ENCODE data around the gene BOLL.

DNA sequence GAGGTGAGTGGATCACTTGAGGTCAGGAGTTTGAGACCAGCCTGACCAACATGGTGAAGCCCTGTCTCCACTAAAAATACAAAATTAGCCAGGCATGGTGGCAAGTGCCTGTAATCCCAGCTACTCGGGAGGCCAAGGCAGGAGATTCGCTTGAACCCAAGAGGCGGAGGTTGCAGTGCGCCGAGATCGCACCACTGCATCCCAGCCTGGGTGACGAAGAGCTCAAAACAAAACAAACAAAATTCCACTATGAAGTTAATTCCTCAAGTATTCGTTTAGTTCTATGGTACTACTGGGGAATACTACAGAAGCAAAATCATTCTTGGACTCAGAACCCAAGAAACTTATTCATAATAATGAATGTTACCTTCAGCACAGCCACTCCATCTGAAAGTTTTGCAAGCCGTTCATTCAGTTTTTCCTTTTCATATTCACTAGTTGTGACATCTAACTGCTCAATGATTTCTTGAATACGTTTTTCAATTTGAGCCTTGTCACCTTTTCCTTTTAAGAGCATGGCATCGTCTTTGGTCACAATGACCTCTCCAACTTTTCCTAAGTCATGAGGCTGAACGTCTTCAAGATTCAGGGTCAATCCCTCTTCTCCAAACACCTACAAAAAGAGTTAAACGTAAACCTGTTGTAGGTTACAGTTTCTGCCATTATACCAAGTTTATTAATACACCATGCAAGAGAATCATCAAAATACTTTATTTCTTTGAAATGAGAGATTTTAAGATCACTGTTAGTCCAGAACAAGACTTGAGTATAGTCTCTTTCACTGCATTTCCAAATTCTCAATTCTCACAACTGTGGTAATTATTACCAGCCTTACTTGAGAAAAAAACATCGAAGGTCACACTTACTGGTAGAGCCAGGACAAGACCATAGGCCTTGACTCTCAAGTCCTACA is 10.7 kb downstream of the HSPD1 start:
- PRO-cap = no peak

DNA sequence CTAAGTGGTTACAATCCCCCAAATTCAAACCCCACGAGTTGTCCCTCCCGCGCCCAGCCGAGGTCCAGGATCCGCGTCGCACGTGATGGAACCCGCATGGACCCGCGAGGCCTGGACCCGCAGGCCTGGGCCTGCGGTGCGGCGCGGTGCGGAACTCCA is 237 bp downstream of the HSPD1 start:
- PRO-cap = no peak

GRCh38 chr2:197673010-197673469 is 2.3 kb downstream of the RFTN2 start:
- PRO-cap = no peak

GRCh38 chr2:197706360-197707150 is 1.4 kb downstream of the MARS2 start:
- PRO-cap = no peak

DNA sequence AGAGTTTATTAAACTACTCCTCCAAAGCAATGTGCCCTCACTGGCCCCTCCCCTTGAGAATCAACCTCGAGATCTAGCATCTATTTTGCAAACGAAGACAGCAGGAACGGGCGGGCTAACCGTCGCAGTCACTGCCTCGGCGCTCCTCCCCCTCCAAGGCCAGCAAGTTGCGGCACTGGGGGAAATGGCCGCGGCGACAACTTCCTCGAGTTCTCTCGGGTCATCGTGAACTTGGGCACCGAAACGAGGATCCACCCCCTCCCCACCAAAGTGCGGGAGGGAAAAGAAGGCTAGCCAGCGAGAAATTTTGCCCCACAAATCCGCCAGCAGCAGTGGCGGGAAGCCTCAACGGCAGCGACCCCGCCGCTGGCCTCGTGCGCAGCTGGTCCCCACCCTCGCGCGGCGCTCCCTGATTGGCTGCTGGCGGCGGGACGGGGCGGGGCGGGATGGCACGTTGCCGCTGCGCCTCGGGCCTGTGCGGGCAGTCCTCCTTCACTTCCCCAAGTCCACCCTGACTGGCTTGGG is at the start of gene BOLL:
Gene BOLL (minus strand): TSS at position 384 of the 525 bp plus-strand sequence.
- PRO-cap = no peak

- PRO-cap = no peak
These were observed 104.9 kb downstream of the PLCL1 start for GRCh38 chr2:197909263-197909787.

GRCh38 chr2:198313168-198313403 is 508.7 kb downstream of the PLCL1 start:
- PRO-cap = no peak

- PRO-cap = no peak
These were observed 679.8 kb downstream of the SATB2 start for GRCh38 chr2:198778006-198778321.

DNA sequence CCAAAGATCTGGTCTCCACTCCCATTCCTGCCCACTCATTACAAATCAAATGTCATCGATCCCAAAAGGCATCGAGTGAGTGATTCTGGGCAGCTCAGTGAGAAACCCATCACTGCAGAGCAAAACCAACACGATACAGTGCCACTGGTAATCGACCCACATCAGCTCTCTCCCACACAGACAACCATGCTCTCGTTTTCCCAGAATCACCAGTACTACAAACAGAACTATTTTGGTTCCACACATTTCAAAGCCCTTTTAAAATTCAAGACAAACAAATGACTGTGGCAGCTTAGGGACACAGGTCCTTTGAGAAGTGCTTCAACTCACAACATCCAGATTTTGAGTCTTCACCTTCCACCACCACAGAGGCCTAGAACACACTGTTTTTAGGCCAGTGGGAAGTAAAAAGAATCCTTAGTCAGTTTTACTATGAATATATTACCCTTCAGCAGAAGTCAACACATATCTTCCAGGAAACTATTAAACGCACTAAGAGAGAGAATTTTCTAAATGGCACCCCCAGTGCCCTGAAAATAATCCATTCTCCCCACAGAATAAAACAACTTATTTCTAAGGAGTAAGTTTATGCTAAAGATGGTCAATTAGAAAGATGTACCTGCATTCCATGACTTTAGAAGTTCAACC is 38.8 kb downstream of the SATB2 start:
- PRO-cap = no peak

DNA sequence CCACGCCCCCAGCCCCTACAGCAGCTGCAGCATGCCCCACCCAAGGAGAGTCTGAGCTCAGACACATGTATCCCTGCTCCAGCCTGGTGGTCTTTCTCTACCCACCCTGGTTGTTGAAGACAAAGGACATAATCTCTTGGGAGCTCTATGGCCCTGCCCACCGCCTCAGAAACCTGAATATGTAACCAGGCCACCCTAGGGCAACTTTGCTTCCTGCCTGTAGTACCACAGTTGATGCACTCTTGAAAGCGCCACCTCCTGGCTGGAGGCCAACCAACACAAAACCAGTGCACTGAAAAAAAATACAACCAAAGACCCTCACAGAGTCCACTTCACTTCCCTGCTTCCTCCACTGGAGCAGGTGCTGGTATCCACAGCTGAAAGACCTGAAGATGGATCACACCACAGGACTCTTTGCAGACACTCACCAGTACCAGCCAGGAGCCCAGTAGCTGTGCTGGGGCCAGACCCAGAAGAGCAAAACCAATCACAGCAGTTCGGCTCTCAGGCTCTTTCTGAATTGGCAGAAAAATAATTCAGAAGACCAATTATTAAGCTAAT is 106.5 kb upstream of the SPATS2L start:
- PRO-cap = no peak

DNA sequence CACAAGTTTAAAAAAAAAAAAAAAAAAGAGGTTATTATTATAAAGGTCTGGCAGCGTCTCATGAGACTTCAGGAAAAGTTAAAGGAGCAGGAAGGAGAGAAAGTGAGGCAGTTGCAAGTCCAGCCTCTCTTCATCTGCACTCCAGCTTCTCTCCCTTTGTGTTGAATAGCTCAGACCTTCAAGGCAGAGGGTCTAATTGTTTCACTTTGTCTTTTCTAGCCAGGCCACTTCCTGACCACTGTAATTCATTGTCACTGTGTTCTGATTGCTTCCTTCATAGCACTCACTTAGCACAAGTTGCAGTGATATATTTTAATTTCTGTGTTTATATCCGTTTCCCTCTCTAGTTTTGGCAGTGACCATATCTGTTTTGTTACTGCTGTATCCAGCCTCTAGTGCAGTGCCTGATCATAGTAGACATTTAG is 99.9 kb downstream of the SPATS2L start:
- PRO-cap = unidirectional peak, minus-strand start at position 167 of the sequence

GRCh38 chr2:200523476-200523983 is 2.5 kb upstream of the SGO2 start:
- PRO-cap = no peak

DNA sequence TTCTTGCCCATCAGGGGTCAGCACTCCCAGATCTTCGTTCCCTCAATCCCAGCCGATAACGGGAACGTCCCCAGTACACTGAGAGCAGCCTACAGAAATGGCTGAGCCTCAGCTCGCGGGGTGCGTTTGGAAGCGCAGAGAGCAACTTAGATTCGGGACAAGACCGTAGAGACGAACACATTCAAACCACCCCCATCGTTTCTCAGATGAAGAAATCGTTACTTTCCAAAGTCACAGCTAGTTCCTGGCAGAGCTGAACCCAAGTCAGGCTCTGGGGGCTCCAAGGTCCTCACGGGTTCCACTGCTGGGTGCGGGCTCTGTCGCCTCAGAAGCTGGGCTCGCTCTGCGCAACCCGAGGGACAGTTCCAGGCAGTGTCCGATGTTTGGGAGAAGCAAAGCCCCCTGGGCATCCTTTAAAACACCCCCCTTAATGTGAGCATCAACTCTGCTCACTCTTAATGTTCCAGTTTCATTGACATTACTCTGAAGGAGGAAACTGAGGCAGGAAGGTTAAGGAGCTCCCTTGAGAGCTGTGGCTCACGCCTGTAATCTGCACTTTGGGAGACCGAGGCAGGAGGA is 741 bp downstream of the AOX1 start:
- PRO-cap = no peak

DNA sequence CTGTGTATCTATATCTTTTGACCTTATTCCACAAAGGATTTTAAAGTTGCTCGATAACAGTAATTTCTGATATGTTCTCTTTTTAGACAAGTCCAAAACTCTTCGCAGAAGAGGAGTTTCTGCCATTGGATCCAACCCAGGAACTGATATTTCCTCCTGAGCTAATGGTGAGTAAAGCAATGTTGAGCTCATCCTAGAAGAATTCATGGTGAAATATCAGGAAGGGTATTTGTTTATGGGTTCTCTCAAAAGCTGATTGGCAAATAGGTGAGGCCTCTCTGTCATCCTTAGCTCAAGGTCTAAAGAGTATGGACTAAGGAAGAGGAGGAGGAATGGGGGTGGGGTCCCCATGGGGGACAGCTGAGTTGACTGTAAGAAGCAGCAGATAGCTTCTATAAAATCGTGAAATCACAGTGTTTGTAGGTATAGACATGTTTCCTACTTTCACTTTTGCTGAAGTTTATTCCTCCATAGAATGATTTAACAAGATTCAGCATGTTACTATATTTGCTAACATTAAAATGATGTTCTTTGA is 18.2 kb downstream of the AOX1 start:
- PRO-cap = no peak

DNA sequence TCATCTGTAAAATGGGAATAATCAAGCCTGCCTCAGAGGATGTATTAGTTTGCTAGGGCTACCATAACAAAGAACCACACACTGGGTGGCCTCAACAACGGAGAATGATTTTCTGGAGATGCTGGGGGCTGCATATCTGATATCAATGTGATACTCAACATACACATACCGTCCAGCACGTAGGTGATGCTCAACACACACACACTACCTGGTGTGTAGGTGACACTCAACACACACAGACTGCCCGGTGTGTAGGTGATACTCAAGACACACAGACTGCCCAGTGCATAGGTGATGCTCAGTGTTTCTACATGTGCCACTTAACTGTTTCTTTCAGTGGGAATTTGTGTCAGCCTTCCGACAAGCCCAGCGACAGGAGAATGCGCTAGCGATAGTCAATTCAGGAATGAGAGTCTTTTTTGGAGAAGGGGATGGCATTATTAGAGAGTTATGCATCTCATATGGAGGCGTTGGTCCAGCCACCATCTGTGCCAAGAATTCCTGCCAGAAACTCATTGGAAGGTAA is 26.5 kb downstream of the AOX1 start:
- PRO-cap = no peak

- PRO-cap = no peak
These were observed 30.4 kb downstream of the AOX1 start for GRCh38 chr2:200616267-200616659.

- PRO-cap = no peak
These were observed 69.8 kb downstream of the AOX1 start for GRCh38 chr2:200655669-200656053.

- PRO-cap = no peak
These were observed 109.6 kb downstream of the AOX1 start for GRCh38 chr2:200695113-200696135.

DNA sequence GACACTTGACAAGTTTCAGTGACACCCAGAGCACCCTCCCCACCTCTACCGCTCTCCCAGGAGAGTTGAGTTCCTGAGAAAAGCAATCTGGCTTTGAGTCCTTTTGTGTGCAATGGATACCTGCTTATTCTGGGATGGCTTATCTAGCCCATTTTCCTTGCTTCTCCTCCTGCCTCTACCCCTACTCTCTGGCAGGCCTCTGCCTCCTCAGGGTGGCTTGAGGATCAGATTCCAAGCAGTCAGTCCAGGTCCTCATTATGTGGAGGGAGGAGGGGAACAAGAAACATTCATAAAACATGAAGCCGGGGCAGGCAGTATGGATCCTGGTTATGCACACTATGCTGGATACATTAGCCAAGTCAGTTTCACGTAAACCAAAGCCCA is 64.2 kb upstream of the BZW1 start:
- PRO-cap = no peak

DNA sequence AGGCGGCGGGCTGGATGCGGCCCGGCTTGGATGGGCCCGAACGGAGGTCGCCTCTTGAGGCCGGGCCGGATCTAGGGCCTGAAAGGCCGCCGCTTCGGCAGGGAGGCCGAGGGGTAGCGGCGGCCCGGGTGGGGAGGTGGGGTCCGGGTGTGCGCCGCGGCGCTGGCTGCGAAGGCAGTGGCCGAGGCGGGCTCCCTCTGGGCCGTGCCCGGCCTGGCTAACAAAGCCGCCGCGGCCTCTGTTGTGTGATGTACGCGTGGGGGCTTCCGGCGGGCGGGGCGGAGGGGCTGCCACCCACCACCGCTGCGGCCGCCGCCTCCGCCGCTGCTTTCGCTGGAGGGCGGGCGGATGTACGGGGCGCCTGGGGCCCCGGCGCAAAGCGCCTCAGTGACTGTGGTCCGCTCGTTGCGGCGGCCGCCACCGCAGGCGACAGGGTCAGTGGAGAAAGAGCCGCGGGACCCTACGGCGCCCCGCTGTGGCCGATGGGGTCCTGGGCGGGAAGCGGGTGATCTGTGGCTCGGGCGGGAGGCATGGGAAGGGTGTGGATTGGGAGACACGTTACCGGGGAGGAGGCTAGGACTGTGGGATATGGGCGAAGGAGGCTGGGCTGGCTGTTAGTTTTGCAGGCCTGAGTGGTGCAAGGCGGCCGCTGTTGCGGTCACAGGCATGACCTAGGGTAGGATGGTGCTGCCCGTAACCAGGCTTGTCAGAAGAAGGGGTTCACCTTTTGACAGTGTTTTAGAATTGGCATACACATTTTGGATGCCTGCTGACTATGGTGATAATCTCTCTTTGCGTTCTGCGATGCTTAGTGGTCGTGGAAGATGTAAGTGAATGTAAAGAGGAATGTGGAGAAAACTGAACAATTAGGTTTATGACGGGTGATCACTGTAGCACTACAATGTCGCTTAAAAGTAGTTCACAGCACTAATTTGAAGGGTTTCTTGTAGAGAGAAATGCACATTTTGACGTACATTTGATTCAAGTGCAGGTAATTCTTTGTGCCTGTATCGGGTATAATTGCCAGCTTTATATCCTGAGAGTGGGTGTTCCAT is 677 bp downstream of the BZW1 start:
- PRO-cap = bidirectional peak, plus-strand start at position 387 of the sequence, minus-strand start at position 222 of the sequence